ENCODE results near the gene E2F6.

DNA sequence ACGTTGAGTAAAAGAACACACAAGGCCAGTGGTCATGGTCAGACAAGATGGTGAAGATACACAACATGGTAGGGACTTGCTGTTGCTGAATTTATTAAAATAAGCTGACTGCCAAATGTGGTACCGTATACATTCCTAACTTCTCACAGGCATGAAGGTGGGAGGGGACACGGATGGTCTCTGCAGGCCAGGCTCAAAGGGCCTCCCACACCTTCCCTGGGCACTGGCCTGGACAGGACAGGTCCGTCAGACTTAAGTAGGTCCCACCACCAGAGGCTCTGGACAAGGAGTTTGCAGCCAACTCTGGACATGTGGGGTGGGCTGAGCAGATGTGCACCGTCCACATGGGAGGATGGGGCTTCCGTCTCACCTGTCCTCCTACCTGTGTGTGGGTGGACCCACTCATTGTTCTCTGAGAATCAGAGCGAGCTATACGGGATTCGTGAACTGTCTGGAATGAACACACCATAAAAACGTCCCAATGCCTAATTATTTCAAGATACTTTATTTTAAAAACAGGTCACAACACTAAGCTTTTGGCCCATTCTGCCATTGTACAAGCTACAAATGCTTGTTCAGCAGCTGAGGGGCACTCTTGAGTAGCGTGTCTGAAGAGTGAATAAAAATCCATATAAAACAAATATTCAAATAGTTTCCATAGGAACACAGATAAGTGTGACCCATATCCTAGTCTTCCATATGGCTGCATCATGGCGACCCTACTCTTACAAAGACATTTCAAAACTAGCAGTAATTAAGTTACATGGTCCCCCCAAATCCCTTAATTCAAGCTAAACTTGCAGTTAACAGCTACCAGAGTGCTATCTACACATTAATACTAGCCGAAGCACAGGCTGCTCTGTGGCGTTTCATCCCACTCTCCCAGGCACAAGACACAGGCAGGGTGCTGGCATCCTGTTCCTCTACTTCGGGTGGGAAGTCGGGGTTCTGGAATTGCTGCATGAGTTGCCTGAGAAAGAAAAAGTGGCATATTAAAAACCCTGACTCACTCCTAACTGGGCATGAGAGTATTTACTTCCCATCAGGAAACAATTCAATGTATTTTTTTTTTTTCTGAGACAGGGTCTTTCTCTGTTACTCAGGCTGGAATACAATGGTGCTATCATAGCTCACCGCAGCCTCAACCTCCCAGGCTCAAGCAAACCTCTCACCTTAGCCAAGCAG lies 7.8 kb downstream of the ODC1 start:
- RAMPAGE, total RNA: no peak

GRCh38 chr2:10446310-10446594 lies 1.9 kb downstream of the ODC1 start:
- RAMPAGE, total RNA: no peak

GRCh38 chr2:10447398-10447846 lies 705 bp downstream of the ODC1 start:
- RAMPAGE, total RNA: no peak

DNA sequence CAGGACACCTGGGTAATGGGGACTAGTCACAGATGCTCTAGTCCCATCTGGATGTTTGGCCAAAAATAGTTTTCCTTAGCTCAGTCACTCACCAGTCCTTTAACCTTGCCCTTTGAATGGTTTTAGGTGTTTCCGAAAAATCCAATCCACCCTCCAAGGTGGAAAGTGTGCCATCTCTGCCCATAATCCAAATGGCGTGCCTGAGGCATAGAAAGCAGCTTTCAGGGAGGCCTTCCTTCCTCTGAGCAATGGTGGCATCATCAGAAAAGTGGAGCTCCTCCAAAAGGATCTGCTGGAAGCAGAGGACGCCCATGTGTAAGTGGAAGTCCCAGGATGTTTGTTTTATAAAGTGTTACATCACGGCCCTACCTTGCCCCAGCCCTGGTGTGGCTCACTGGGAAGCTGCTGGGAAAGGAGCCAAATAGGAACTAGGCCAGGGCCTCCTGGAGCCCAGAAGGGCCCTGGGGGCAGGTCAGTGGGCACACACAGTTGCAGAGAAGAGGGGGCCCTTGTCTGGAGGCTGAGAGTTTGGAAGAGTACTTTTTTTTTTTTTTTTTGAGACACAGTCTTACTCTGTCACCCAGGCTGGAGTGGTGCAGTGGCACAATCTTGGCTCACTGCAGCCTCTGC lies 4.1 kb upstream of the ODC1 start:
- RAMPAGE, total RNA: no peak

DNA sequence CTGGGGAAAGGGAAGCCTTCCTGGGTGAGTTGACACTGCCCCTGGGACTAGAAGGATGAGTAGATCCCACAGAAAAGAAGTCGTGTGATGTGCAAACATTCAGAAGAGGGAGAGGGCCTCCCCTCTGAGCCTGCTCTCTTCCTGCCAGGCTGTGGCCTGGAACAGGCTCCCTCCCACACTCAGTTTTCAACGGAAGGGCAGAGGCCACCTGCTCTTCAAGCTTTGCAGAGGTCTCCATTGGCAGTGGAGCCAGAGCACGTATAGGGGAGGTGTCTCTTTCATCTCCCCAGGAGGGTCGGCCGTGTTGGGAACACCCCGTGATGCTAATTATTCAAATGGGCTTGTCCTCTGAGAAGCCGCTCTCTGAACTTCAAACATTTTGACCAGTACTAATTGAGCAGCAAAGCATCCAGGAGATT lies 29.4 kb upstream of the ODC1 start:
- RAMPAGE, total RNA: no peak

- RAMPAGE, total RNA: no peak
These were observed 100.6 kb upstream of the ODC1 start for GRCh38 chr2:10548587-10549286.

DNA sequence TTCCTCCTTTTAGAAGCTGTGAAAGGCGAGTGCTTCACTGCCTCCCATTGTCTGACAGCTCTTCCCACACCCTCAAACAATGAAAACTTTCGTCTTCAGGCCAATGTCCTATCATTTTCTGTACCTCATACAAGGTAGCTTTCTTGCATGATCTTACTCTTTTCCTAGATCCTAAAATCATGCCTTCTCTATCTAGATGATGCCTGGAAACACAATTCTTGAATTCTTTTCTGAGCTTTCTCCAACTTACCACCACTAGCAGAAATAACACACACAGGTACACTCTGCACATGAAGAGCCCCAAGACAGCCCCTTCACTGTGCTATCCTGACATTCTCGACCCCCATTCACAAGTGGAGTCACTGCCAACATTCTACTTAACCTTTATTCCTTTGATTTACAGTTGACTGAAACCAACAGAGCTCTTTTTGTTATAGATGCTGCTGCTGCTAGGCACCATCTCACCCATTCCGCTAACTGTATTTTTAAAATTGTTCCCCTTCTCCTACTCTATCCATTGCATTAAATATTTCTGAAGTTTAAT lies 61.7 kb downstream of the NOL10 start:
- RAMPAGE, total RNA: no peak

DNA sequence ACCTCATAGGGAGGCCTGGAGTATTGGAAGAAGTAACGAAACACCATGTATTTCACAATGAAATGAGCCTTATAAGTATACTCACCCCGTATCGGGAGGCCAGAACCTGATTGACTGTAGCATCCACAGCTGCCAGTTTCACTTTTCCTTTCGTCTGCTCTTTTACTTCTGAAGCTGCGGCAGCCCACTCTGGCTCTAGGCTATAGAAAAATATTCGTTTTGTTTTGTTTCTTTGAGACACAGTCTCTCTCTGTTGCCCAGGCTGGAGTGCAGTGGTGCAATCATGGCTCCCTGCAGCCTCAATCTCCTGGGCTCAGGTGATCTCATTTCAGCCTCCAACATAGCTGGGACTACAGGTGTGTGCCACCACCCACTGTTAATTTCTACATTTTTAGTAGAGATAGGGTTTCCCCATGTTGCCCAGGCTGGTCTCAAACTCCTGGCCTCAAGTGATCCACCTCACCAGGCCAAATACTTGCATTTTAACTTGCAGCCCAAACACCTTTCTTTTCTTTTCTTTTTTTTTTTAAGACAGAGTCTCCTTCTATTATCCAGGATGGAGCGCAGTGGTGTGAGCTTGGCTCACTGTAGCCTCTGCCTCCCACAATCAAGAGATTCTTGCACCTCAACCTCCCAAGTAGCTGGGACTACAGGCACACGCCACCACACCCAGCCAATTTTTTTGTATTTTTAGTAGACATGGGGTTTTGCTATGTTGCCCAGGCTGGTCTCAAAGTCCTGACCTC lies 21.8 kb downstream of the PDIA6 start:
- RAMPAGE, total RNA: no peak

GRCh38 chr2:10845465-10846543 lies 33.2 kb upstream of the PDIA6 start:
- RAMPAGE, total RNA: no peak

DNA sequence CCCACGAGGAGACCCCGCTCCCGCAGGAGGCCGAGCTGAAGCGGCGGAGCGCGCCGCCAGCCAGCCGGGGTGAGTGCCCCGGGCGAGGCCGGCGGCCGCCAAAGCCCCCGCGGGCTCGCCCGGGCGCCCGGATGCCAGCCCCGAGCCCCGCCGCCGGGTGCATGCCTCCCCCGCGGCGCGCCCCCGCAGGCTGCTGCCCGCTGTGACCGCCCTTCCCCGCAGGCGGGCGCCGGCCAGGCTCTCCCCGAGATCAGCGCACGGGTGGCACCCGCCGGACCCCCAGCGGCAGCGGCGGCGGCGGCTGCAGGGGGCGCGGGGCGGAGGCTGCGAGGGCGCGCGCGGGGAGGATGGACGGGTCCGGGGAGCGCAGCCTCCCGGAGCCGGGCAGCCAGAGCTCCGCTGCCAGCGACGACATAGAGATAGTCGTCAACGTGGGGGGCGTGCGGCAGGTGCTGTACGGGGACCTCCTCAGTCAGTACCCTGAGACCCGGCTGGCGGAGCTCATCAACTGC lies 402 bp downstream of the KCNF1 start:
- RAMPAGE, total RNA: no peak

DNA sequence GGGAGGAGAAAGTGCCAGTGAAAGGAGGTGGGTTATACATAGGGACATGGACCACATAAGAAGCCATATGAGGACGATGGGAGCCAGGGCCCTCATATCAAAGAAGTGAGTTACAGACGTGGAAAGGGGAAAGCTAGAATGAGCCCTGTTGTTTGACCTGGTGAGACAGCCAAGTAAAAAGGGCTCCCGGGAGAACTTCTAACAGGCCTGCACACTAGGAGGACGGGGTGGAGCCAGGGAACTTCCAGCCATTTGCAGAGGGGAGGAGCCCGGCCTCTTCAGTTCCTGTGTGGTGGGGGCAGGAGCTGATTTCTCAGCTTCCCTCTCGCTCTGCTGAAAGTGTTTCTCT lies 61.7 kb upstream of the C2orf50 start:
- RAMPAGE, total RNA: no peak

- RAMPAGE, total RNA: no peak
These were observed 884 bp upstream of the C2orf50 start for GRCh38 chr2:11131938-11132550.

DNA sequence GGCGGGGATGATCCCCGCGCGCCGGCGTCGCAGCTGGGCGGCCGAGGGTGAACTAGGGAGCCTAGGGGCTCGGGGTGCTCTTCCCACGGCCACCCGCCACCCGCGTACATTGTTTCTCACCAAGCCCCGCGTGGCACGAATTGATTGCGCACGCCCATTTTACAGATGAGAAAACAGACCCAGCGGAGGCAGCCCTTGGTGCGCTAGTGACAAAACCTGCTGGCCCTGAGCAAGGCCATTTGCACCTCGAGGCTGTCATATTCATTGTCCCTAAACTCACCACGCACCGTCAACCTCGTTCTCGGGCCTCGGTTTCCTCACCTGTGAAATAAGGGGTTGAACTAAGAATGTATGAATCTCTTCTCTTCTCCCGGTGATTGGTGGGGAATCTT lies 505 bp downstream of the SLC66A3 start:
- RAMPAGE, total RNA: no peak

DNA sequence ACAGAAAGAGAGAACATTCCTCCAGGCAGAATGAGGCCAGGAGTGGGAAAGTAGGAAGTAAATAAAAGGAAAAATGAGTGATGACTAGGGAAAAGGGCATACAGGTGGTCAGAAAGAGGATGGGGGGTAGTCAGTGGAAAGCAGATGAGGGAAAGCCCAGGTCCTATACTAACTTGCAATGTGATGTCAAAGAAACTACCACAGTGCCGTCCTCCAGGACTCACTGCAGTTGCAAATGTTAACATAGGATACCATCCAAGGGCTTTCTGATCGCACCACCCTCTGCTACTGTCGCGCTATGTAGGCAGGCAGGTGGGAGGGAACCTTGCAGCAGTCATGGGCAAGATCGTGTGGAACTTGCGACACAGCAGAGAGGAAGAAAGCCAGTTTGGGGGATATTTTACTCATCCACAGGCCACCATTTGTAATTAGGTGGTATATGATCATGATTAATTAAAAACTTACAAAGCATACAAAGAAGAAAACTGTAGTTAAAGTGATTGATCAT lies 8.3 kb upstream of the ROCK2 start:
- RAMPAGE, total RNA: no peak

DNA sequence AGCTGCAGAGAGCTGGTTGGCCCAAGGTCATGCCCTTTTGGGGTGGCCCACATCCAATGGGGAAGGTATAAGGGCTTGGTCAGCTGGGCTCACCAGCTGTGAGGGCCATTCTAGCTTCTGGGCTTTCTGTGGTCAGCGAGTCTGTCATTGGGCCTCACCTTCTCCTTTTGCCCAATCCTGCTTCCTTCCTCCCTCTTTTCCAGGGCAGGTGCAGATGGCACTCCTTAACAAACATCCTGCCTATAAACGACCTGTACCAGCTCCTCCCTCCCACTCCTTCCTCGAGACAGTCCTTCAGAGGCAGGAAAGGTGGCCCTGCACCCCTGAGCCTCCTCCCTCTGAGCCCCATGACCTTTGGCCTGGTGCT lies 44.1 kb upstream of the ROCK2 start:
- RAMPAGE, total RNA: no peak

DNA sequence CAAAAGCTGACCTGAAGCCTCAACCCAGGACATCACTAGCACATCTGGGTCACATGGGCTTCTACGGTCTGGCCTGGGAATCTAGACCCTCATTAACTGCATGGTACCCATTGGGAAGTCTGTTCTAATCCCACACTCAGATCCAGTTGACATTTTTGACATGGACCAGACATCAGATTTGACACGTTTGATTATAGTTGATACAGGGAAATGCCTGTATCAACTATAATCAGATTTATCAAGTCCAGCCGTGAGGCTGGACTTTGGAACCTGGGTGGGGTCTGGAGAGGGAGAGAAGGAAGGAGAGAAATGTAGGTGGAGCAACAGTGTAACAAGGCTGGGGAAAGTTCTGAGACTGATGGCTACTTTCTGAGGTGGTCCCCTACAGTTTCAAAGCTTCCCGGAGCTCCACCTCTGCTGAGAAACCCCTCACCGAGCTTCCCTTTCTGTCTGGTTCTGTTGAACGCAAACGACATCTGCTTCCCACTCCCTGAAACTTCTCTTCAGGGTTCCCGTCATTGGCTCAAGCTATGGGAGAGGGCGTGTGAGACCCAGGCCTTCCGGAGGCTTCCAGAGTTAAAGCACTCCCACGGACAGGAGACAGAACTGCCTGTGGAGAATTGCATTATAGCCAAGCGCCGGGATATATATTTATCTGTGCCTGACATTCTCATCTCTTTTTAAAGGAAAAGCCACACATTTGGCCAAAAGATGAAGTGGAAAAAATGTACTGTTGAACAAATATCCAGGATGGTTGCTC lies 59.9 kb downstream of the E2F6 start:
- RAMPAGE, total RNA: no peak

DNA sequence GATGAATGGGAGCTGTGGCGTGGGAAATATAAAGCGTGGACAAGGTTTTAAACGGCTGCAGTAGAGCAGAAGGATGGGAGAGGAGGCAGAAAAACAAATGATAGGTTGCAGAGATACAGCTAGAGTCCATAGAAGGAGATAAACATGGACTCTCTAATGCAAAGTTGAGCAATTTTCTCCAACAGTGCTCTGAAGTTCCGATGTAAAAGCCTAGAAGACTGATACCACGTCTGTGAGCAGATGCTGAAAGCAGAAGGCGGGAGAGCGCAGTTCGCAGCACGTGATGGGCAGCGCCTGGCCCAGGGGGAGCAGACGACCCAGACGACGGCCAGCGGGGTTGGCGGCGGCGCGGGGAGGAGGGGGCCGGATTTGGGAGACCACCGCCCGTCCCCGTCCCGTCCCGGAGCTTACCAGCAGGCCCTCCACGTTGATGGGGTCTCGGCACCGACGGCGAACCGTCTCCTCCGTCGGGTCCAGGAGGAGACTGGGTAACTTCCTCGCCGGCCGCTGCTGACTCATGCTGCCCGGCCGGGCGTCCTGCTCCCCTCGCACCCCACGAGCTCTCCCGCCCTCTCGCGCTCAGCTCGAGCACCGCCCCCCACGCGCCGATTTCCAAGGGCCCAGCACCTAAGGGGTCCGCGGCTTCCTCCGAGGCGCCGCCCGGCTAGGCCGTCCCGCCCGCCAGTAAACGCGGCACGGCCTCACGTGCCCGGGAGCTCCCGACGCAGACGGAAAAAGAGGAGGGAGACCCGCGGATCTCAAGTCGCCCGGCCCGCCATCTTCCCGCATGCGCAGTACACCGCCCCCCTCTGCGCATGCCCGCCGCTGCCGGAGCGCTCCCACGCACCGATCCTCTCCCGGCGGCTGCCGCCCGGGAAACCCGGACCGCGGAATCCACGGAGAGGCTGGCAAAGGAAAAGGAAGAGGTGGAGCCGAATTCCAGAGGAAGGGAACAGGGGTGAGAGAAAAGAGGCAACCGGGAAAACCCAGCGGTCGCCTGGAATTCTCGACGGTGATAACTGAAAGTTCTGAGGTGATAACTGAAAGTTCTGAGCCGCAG lies at the start of gene E2F6:
TSS of gene E2F6 (minus strand) at position 801 of the 1,060 bp plus-strand sequence.
- RAMPAGE, total RNA: start-site peak on the minus strand centred at position 798 of the sequence, 27 bp wide, 49 and 46 reads in 2 replicates

DNA sequence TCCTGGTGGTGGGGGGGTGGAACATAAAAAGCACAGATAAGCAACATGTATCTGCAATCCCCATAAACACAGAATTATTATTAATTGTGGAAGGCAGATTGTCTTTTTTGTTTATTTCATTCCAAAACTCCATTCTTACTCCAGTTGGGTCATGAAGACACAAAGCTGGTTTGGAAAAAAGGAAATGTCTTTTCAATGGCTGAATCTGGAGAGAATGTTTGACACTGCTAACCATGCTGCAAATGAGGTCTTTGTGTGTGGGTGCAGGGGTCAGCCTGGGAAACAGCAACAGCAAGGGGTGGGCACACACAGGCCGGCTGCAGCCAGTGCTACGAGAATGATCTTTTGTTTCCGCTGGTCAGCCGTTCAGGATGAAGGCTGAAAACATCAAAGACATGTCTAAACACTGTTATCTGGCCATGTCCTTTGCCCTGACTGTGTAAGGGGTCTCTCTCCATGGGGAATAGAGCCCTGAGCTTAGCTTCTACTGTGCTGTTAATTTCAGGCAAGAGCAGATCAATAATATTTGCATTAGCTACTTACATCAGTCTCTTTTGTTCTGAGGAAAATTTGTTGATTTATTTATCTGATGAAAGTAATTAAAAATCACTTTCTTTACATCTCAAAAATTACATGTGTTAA lies 33.2 kb upstream of the E2F6 start:
- RAMPAGE, total RNA: no peak

- RAMPAGE, total RNA: no peak
These were observed 1.5 kb upstream of the GREB1 start for GRCh38 chr2:11532159-11533001.

GRCh38 chr2:11553925-11554307 lies 20.1 kb downstream of the GREB1 start:
- RAMPAGE, total RNA: no peak